ENCODE results near the genes ARRDC3 and RFESD.

GRCh38 chr5:91332330-91332747 lies 50.8 kb downstream of the ARRDC3 start:
- RRBS, result no CpG with 5 or more reads among the region's 4 CpGs

DNA sequence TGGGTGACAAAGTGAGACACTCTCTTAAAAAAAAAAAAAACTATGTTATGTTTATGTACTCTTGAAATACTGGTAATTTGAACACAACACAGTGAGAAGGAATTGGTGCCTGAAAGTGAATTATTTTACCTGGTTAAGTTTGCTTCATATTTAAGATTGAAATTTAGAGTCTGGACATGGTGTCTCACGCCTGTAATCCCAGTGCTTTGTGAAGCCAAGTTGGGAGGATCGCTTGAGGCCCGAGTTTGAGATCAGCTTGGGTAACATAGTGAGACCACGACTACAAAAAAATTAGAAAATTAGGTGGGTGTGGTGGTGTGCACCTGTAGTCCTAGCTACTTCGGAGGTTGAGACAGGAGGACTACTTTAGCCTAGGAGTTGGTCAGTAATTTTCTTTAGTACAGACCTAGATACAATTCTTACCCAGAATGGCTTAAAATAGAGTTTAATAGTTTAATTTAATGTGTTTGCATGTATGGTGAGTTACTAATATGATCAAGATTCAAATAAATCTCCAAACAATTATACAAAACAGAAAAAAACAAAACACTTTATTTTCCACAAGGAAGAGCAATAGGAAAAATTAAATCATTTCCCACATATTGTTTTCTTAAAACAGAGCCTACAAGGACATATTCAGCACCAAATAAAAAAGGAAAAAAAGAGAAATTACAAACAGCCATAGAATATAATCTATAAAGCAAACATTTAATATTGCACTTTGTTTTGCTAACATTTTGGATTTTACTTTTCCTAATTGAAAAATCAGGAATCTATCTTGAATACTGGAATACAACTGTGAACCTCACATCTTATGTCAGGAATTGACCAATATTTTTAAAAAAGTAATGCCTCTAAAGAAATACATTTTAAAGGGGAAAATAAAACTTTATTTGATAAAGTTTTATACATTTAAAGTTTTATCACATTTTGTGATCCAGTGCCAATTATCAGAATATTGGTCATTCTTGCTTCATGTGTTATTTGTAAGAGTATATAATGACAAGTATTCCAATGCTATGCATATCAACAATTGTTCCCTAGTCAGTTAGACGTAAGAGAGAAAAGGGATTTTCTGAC lies 14.6 kb downstream of the ARRDC3 start:
- RRBS, result no CpG with 5 or more reads among the region's 6 CpGs

- RRBS, result no CpG with 5 or more reads among the region's 10 CpGs
Measured at GRCh38 chr5:91369979-91371035, 12.8 kb downstream of the ARRDC3 start.

DNA sequence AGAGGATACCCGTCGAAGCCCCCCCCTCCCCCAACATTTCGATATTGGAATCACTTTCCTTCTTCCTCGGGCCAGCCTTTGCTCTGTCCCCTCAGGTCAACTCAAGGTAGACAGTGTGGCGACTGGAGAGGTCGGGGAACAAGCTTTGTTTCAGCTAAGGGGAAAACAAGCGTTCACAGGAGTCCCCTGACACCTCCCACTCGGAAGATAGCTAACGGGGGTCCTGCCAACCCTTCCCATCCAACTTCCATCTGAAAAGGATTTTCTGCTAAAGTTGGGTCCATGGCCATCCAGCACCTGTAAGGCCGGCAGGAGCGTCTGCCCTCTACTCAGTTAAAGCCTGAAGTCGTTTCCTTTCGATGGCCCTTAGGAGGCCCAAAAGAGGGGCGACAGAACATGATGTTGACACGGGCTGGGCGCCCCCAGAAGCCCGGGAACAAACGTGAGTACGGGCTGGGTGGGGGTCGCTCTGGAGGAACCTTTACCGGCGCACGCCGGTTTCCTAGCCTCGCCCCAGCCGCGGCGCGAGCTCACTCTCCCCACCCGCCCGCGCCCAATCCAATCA lies 2.6 kb downstream of the ARRDC3 start:
- RRBS, result under 1% methylated on average over 5 of the region's 32 CpGs

DNA sequence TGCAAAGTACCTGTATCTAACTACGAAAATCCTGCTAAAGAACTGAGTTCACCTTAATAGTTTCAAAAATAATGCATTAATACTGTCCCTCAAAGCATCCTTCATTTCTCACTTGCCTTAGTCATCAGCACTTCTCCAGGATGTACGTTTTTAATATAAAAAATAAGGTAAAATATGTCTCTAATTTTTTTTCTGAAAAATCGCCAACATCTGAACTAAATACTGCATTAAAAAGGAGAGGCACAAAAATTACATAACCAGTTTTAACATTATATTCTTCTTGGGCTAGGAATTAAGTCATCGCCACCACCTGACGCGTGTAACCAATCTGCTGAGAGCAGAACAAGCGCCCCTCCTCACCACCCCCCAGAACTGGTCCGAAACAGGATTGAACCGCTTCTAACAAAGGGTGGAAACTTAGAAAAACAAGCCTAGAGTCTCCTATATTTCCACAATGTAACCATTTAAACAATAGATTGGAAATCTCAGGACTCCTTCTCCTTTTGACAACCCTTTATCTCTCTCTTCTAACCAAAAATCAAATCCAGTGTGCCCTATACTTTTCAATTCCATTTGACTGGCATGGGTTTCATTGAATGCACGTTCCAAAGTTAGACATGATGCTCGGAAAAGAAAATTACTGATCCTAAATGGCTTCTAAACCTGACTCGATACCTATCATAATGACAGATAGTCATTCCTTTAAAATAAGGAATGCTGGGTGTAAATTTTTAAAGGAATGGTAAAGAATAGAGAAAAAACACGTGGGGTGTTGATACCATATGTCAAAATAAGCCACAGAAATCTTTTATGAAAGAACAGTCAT lies 1.4 kb downstream of the ARRDC3 start:
- RRBS, result no CpG with 5 or more reads among the region's 13 CpGs

- RRBS, result 5% methylated on average over 7 of the region's 54 CpGs
Measured at GRCh38 chr5:91382794-91383864, at the start of gene ARRDC3. ARRDC3 (minus strand) TSS chr5:91383317.

- RRBS, result no CpG with 5 or more reads among the region's 7 CpGs
Measured at GRCh38 chr5:92688014-92688509, 895.0 kb upstream of the NR2F1 start.

DNA sequence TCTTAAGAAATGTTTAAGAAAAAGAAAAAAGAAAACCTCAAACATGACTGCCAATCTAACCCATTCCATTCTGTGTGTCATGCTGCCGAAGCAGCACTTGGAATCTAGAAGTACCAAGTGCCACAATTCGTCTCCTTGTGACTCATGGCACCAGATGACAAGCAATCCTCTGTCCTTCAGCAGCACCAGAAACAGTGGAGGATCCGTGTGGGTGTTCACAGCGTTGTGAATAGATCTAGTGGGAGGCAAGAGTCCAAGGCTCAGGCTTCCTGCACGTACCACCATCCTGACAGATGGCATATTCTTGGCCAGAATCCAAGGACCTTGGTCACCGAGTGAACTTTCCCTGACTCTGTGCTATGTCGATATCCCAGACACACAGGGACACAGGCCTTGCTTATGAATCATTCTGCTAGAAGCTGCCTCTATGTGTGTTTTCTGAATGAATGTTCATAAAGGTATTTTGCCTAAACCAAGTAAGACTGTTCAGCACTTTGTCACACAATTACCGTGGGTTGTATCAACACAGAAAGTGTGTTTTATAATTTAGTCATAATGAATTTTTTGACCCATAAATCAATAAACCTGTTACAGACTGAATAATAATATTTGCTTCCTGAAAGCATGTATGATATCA lies 504.4 kb upstream of the NR2F1 start:
- RRBS, result no CpG with 5 or more reads among the region's 8 CpGs

DNA sequence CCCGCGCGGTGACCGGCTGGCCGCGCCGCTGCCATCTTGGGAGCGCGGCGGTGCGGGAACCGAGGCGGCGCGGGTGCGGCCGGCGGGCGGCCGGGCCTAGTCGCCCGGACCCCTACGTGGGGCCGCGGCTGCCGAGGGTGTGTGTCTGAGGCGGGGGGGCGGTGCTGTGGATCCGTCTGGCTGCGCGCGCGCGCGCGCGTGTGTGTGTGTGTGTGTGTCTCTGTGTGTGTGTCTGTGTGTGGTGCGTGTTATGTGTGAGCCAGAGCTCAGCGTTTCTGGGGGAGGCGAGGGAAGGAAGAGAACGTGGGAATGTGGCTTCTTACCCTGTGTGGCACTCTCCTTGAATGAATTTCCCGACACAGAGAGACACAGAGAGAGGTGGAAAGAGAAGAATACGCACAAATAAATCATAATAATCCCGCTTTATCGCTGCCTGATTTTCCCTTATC lies 5.6 kb downstream of the NR2F1 start:
- RRBS, result no CpG with 5 or more reads among the region's 45 CpGs

- RRBS, result 55% methylated on average over 4 of the region's 43 CpGs
Measured at GRCh38 chr5:93596601-93597653, 13.9 kb downstream of the NR2F1 start.

GRCh38 chr5:93620275-93620846 lies 37.3 kb downstream of the NR2F1 start:
- RRBS, result 2% methylated on average over 8 of the region's 31 CpGs

GRCh38 chr5:94361695-94362408 lies 250.4 kb upstream of the FAM172A start:
- RRBS, result no CpG with 5 or more reads among the region's 3 CpGs

DNA sequence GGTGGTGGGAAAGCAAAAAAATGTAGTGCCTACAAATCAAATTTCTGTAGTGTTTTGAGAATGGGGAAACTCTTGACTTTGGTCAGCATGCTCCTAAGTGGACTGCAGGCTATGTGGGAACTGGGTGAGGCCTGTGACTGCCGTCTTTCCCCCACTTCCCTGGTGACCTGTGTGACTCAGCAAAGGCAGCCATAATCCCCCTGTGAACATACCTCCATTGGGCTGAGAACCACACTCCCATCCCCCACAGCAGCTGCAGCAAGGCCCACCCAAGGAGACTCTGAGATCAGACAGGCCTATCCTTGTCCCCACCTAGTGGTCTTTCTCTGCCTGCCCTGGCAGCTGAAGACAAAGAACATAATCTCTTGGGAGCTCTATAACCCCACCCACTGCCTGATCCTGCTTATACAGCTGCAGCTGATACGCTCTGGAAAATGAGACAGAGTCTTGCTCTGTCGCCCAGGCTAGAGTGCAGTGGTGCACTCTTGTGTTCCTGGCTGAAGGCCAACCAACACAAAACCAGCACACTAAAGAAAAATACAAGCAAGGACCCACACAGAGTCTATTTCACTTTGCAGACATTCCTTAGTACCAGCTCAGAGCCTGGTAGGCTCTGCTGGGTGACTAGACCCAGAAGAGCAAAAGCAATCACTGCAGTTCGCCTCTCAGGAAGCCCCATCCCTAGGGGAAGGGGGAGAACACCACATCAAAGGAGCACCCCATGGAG lies 106.8 kb downstream of the MCTP1 start:
- RRBS, result no CpG with 5 or more reads among the region's 4 CpGs

- RRBS, result no CpG with 5 or more reads among the region's 1 CpG
Measured at GRCh38 chr5:95392713-95393140, 1.6 kb downstream of the FAM81B start.

DNA sequence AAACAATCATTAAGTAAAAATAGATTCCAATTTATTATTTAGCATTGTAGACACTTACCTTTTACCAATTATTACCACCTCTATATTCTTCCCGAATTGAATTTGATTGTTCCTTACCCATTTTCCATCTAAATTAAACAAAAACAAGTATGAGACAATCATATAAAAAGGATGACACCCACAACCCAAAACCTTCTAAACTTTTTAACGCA lies 4.3 kb downstream of the SKIC3 start:
- RRBS, result no CpG with 5 or more reads among the region's 2 CpGs

GRCh38 chr5:95646351-95647619 lies at the start of gene RFESD:
RFESD (plus strand) TSS chr5:95646777.
- RRBS, result no CpG with 5 or more reads among the region's 79 CpGs

- RRBS, result no CpG with 5 or more reads among the region's 4 CpGs
Measured at GRCh38 chr5:95666988-95667917, 15.5 kb downstream of the SPATA9 start.

DNA sequence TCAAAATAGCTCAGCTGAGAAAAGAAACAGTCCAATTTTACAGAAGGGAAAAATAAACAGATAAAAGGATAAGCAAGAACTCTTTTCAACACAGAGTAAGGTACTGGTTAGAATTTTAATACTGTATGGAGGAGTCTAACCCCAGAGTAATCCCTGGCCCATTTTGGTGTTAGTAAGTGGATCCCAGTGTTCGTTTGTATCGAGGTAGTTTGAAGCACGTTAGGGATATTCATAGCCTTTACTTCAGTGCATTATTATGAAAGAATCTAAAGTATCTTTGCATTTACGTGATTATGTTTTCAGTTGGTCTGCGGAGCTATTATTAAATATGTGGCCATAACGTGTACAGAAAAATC lies 912 bp upstream of the RHOBTB3 start:
- RRBS, result no CpG with 5 or more reads among the region's 6 CpGs

DNA sequence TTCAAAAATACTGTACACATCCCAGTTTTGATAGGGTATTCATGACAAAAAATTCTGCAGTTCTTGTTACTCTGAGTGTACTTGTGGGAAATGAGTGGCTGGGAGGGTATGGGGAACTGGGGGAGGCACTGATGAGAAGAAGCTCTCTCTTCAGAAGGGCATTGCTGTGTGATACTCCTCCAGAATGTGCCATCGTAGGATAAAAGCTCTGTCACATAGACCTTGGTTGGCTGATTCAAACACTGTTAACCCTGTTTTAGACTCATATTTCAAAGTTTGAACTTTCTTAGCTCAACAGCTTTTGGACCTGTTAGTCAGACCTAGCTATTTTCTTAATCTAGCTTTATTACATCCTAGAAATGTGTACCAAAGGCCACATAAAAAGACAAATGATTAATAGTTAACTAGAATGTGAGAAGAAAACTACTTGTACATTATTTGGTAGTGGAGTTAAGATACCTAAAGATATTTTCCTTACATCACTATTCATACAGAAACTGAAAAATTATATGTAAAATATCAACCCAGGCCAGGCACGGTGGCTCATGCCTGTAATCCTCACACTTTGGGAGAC lies 4.2 kb downstream of the RHOBTB3 start:
- RRBS, result no CpG with 5 or more reads among the region's 2 CpGs

- RRBS, result no CpG with 5 or more reads among the region's 10 CpGs
Measured at GRCh38 chr5:95793330-95794394, 28.9 kb downstream of the GLRX start.